PC-3 (cell line): ENCODE measurements around a stretch of chr4.

GRCh38 chr4:6528757-6529561 is 46.0 kb upstream of the MAN2B2 start:
- RAMPAGE, long total RNA, result no peak

GRCh38 chr4:6664675-6665010 is 9.2 kb upstream of the ENSG00000170846 start:
- RAMPAGE, long total RNA, result no peak

DNA sequence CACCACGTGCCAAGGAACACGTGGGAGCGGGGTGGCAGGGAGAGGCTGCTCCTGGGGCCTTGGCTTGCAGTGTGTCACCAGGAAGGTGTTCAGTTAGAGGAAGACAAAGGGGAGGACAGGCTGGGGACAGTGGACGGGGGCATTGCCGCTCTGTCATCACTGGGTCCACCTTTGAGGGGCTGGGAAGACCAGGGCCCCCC is 9.0 kb downstream of the BLOC1S4 start:
- RAMPAGE, long total RNA, result no peak

- RAMPAGE, long total RNA, result no peak
These were observed 33.1 kb upstream of the KIAA0232 start for GRCh38 chr4:6749262-6749996.

GRCh38 chr4:6761469-6762210 is 20.9 kb upstream of the KIAA0232 start:
- RAMPAGE, long total RNA, result no peak

DNA sequence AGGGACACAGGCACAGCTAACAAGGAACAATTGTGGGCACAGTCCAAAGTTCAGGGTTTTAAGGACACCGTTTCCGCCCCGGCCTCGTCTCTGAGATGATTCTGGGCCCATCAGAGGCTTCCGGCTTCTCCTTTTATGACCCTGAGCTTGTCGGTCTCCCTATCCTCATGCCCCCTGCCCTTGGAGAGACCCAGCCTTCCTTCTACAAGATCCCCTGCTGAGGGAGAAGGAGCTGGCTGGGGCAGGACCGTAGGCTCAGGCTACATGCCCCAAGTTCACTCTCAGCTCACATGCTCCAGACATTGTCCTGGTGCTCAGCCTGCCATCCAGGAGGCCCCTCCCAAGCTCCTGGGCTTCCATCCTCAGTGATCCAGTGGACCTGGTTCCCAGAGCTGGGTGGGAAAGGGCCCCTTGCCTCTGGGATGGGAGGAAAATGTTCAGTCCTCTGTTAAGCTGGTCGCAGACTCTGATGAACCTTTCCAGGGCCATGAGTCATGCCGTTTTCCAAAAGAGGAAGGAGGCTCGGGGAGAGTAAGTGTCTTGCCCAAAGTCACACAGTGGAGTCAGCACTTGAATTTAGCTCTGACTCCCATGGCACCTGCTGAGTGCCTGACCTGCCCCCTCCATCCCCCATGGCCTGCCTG is 14.2 kb upstream of the KIAA0232 start:
- RAMPAGE, long total RNA, result no peak

- RAMPAGE, long total RNA, result no peak
These were observed 27.8 kb downstream of the KIAA0232 start for GRCh38 chr4:6810272-6810797.

- RAMPAGE, long total RNA, result no peak
These were observed 62.6 kb downstream of the KIAA0232 start for GRCh38 chr4:6845043-6845592.

- RAMPAGE, long total RNA, result no peak
These were observed 25.0 kb downstream of the TBC1D14 start for GRCh38 chr4:6934636-6934979.

- RAMPAGE, long total RNA, result no peak
These were observed 38.1 kb downstream of the TBC1D14 start for GRCh38 chr4:6947563-6948271.

DNA sequence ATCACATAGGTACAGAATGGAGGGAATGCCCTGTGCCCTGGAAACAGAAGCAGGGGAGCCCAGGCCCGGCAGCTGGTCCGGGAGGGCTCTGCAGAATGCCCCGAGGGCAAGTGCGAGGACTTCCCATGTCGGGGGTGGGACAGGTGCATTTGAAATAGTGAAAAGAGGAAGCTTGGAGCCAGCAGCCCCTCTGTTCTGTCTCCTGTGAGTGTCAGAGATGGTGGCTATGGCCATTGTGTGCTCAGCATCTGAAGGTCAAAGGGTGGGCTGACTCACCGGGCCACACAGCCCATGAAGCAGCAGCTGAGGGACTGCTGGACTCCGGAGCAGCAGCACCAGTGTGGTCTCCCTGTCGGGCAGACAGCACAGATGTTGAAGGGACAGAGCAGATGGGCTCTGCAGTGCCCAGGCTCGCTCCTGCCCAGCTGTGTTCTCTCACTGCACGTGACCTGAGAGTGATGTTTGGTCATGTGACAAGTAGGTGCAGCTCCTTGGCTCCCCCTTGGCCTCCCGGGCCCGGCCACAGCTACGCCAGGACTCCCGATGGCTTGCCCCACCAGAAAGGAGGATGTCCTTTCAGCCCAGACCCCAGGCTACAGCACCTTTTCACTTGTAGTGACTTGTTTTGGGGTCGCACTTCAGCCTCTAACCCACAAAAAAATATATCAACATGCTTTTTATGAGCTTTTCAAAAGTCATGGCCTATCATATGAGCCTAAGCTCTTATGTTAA is 53.6 kb downstream of the TBC1D14 start:
- RAMPAGE, long total RNA, result no peak

DNA sequence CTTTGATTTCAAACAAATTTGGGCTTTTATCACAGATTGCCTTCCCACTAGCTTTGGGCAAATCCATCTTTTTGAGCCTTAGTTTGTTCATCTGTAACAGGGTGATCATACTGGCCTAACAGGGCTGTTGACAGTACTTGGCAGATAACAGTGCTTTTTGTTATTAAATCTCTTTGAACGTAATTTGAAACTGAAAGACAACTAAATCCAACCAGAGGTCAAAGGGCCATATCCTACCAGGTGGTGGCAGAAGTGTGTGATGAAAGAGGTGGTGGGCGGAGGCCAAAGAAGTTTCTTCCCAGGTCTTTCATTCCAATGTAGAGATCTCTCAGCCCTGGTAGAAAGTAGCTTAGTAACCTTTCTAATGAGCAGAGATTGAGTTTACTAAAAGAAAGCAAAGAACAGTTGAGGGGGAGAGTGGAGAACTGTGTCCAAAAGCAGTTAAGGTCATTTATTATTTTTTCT is 34.8 kb downstream of the CCDC96 start:
- RAMPAGE, long total RNA, result no peak

DNA sequence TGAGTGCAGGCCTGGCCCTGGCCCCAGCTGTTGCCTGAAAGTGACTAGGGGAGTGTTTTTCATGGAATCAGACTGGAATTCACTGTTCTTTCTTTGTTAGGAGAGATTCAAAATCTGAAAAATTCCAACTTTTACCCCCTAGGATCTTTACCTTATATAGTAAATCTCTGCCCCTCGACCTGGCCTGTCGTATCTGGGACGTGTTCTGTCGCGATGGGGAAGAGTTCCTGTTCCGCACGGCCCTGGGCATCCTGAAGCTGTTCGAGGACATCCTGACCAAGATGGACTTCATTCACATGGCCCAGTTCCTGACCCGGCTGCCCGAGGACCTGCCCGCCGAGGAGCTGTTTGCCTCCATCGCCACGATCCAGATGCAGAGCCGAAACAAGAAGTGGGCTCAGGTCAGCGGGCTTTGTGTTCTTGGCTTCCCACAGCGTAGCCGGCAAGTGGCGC is 17.9 kb downstream of the CCDC96 start:
- RAMPAGE, long total RNA, result no peak

- RAMPAGE, long total RNA, result no peak
These were observed 2.7 kb downstream of the TADA2B start for GRCh38 chr4:7045892-7046256.

DNA sequence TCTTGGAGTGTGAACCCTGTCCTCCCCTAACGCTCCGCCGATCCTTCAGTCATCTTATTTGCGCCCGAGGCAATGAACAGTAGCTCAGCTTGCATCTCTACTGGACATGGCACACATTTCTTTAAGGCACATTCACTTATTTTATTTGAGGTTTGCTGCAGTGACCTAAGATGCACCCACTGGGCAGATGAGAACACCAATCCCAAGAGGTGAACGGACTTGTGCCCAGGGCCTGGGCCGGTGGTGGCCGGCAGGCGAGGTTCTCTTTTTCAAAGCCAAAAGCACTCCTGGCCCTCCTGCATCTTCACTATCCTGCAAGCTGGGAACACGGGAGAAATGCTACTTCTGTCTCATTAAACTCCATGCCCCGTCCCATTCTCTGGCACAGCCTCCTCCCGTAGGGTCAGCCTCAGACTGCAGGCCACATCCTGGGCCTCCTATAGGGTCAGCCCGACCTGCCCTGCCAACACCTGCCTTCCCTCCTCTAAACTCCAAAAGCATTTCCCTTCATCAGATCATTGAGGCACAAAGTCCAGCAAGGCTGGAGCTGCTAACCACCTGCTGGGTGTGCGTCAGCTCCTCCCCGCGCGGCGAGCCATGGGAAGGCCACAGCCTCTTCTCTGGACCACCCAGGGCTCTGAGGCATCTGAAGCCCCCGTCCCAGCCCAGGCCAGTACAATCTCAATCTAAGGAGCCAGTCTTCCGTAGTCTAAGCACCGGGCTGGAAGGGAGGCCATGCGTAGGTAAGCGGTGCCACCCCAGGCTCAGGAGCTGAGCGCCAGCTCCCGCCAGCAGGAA is 166.1 kb downstream of the AFAP1 start:
- RAMPAGE, long total RNA, result no peak

GRCh38 chr4:7783619-7784046 is 156.0 kb downstream of the AFAP1 start:
- RAMPAGE, long total RNA, result no peak

DNA sequence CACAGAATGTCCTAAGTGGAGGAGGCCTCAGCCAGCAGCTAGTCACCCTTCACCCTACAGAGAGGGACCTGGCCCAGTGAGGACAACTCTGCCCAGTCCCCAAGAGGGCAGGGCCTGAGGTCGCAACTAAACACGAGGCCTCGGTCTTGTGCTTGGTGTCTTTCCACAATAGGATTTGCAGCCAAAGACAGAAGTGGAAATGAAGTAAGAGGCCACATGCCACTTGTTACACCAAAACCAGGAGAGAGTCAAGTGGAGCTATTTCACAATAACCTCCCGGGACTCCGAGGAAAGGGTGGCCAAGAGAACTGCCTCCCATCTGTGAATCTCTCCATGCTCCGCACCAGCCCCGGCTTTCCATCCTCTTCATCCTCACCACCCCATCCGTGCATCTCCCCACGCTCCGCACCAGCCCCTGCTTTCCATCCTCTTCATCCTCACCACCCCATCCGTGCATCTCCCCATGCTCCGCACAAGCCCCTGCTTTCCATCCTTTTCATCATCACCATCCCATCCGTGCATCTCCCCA is 150.5 kb downstream of the AFAP1 start:
- RAMPAGE, long total RNA, result no peak

- RAMPAGE, long total RNA, result no peak
These were observed 121.5 kb downstream of the AFAP1 start for GRCh38 chr4:7818018-7818668.

GRCh38 chr4:7831212-7831744 is 108.4 kb downstream of the AFAP1 start:
- RAMPAGE, long total RNA, result no peak

GRCh38 chr4:7872182-7872647 is 67.4 kb downstream of the AFAP1 start:
- RAMPAGE, long total RNA, result no peak